Thoracic aorta endothelial cell (primary cell): ENCODE measurements around the gene NECTIN1.

GRCh38 chr11:119112058-119112759, 5.1 kb downstream of the C2CD2L start:
- CAGE, long polyA plus RNA: no peak

DNA sequence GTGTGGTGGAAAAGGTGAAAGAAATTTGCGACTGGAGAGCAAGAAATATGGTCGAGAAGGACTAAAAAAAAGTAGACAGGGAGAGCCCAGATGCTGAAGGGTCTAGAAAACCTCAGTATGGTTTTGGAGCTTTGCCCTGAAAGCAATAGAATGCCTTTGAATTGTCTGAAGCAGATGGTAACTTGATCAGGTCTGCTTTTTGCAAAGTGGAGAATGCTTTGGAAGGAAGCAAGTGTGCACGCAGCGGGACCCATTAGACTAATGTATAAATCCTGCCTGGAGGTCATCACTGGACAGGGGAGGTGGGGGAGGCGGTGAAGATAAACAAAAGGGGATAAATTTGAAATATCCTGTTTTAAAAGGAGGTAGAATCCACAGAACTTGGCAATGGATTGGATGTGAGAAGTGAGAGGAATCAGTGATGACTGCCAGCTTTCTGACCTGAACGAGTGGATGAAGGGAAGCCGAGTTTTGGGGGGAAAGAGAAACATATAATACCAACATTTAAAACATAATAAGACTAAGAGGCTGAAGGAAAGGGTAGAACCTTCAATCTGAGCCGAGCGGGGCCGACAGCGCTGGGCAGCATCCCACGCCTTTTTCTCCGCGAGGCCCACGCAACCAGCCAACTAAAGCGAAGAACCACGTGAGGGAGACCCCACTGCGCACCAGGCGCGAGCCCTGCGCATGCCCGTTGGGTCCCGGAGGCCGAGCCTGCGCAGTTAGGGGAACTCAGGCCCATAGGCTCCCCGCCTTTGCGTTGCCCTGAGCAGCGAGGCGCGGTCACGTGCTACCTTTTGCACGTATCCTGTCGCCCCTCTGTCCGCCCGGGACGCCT, 544 bp upstream of the HINFP start:
- CAGE, long polyA plus RNA: no peak

DNA sequence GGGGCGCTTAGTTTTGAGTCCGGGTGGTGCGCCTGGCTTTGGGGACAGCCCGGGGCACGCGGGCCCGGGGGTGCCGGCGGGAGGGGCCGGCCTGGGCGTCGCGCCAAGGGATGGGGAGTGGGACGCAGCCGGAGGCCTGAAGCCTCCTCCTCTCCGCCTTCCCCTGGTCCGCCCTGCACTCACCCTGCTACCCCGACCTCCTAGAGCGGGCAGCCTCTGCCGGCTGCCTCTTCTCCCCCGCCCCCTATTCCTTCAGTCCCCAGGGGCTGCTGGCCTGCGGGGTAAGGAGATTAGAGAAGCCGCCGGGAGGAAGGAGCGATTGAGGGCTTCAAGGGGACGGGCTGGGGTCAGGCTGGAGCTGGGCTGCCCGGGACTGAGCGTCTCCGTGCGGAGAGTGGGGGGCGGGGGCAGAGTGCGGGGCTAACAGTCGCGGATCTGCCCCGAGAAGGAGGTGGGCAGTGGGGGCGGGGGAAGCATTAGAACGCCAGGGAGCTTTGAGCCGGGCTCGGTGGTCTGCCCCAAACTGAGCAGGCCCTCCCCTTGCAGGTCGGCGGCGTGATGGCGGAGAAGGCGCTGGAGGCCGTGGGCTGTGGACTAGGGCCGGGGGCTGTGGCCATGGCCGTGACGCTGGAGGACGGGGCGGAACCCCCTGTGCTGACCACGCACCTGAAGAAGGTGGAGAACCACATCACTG, 703 bp downstream of the ABCG4 start:
- CAGE, long polyA plus RNA: no peak

- CAGE, long polyA plus RNA: no peak
Observed at GRCh38 chr11:119300122-119300963, 16.6 kb downstream of the MCAM start.

- CAGE, long polyA plus RNA: no peak
Observed at GRCh38 chr11:119318554-119319434, 1.9 kb upstream of the MCAM start.

GRCh38 chr11:119335414-119336356, 1.4 kb downstream of the RNF26 start:
- CAGE, long polyA plus RNA: no peak

DNA sequence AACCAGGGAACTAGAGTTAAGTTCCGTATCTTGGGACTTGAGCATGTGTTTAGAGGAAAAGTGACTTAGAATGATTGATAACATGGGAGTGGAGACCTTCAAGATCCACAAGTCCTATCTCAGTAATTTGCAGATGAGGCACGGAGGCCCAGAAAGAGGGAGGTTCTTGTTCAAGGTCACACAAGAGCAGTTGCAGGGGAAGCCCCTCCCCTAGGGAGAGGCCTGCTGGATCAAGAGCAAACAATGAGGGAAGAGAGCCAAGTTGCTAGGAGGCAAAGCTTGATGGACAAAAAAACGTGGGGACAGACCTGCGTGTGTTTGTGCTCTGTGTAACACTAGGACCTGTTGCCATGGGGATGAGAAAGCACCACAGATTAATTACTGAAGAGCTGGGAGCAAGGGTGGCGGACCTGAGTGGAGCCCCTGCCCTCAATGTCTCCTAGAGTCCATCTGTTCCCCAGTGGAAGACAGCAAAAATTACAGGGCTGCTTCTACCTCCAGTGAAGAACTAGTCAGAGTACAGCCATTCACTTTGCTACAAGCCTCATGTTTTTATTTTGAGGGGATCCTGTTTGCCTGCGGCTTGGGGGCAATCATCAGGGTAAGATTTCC, 6.4 kb upstream of the MFRP start:
- CAGE, long polyA plus RNA: no peak

DNA sequence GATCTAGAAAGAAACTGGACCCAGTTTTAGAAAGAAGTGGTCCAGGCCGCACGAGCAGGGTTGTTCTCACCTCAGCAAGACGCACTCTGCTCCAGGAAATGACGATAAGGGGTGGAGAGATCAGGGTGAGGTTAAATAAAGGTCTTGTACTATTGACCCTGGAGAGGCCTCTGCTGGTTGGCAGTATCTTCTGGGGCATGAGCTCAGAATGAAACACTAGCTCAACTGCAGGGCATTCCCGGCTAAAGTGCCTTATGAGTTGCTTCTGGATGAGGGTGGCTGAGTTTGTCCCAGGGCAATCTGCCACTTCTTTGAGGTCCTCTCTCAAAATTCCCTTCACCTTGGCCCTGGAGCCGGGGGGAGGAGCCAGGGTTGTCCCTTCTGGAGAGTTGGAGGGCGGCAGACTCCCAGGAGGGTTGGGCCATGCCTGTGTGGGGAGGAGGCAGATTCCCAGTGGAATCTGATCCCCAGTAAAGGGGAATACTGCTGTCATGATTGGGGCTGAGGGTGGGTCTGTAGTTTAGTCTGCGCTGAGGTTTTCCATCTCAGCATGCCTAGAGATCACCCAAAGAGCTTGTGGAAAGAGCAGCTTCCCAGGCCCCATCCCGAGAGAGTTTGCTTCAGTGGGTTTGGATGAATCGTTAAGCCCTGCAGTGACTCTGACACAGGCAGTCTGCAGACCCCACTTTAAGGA, 10.8 kb downstream of the USP2 start:
- CAGE, long polyA plus RNA: no peak

- CAGE, long polyA plus RNA: no peak
Observed at GRCh38 chr11:119461184-119461854, 38.3 kb upstream of the THY1 start.

- CAGE, long polyA plus RNA: no peak
Observed at GRCh38 chr11:119677281-119678021, 51.5 kb downstream of the NECTIN1 start.

DNA sequence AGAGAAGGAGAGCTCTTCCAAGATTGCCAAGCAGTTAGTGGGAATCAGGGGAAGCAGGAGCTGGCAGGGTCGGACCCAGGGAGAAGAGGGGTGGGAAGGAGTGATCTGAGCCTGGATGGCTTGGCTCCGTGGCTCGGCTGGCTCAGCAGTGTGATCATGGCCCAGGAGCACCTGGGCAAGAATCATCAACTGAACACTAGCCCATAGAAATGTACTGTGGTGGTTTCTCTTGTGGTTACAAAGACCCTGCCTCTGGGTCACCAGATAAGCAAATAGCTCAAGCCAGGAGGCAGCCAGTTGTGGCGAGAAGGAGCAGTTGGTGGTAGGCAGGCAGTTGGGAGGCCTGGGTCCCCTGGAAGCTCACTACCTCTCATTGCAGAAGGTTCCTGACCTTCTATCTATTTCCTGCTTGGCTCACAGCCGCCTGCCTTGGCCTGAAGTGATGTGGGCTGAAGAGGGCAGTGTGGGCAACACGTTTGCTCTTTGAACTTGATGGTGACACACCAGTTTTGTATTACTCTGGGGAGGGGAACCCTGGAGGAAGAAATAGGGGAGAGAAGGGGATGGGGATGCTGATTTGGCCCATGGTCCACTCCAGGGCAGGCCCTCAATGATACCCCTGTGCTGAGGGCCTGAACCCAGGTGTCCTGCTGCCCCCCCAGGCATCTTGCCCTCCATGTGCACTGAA, 34.7 kb downstream of the NECTIN1 start:
- CAGE, long polyA plus RNA: no peak

- CAGE, long polyA plus RNA: no peak
Observed at GRCh38 chr11:119729075-119729684, at the start of gene NECTIN1. Gene NECTIN1 (minus strand): TSS chr11:119729200.

- CAGE, long polyA plus RNA: no peak
Observed at GRCh38 chr11:119892363-119892915, 163.4 kb upstream of the NECTIN1 start.

- CAGE, long polyA plus RNA: no peak
Observed at GRCh38 chr11:120137125-120137749, 676 bp downstream of the TRIM29 start.

- CAGE, long polyA plus RNA: no peak
Observed at GRCh38 chr11:120211234-120211948, 559 bp downstream of the OAF start.

DNA sequence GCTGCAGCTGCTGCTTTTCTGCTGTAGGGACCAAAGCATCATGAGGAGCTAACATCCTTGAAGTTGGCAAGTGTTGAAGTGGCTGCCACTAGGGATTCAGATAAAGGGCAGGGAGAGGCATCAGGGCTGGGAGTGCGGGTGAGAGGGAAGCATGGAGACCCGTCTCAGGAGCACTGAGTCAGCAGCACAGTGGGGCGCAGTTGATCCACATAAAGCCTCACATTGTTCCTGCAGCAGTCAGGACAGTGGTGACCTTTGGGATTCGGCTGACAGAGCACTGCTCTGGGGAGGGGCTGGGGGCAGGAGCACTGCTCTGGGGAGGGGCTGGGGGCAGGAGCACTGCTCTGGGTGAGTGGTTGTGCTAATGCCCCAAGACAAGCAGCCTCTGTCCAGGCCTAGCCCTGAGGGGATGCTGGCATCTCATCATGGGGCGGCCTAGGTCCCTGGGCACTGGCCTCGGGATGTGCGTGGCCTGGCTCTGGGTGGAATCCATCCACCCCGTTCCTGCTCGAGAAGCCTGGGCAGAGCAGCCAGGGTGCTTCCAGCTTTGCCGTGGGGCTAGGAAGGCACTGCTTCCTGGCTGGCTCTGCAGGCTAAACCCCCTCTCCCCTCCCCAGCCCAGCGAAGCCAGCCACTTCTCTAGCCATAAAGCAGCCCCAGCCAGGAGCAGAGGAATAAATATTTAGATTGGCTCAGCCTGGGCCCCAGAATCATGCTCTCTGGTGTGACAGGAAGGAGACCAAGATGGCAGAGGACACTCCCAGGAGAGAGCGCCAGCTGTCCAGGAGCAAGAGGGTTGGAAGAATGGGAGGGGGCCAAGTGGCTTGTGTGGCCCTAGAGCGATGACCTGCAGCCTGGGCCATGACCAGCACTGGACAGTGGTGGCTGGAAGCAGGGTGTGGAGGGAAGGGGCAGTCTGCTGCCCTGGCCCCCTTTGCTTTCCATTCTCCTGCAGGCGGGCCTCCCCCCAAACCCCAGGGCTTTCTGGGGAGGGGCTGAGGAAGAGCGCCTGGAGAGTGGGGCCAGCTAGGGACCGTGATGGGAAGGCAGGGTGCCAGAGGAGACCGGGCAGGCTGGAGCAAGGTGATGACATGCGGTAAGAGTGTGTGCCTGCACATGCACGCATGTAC, 7.4 kb downstream of the OAF start:
- CAGE, long polyA plus RNA: no peak

DNA sequence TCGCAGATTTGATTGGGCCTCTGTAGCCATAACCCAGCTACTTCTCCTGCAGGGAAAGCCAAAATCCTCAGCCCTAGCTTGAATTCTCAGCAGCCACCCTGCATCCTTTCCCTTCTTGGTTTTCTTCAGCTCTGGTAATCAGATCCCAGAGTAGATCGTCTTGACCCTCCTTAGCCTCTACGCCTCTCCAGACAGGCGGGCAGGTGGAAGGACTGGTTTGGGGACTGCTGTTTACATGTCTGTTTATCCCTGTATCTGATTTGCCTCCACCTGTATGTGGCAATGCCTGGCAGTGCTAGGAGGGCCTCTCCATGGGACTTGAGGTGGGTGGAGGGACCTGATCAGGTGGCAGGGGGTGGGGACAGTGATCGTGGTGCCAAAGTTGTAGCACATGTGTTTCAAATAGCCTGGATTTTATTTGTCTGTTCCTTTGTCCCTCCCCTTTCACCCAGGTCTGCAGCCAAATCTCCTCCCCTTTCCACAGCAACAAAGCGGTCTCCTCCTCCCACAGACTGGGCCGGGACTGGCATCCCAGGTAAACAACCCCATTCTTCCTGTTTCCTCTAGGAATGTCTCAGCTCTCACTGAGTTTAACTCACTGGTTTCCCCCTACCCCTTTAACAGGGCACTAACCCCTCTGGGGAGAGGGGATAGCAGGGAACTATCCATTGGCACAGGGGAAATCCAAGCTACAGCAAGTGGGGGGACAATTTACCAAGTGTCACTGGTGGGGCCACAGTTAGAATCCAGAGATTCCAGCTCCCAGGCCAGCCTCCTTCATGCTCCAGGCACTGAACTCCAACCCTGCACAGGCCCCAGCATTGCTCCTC, 23.1 kb upstream of the TLCD5 start:
- CAGE, long polyA plus RNA: no peak

DNA sequence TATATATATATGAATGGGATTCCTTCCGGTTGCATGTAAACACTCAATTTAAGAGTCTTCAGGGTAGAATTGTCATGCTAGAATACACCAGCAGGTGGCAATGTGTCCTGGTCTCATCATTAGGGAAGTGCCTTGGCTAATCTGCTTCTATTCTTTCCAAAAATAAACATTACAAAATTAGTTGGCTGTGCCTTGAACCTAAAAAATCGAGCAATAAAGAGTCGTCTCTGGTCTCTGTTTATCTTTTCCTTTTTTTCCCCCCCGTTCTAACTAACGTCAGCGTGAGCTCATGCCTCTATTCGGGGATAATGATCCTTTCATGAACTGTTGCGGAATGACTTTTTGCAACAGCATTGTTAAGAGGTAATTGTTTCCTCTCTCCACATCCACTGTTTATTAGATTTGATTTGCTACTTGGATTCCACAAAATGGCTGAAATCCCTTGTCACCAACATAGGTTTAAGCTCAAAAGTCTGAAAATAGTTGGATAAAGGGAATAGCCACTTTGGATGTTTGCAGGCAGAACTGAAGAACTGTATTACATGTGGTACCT, 1.2 kb upstream of the ARHGEF12 start:
- CAGE, long polyA plus RNA: no peak

GRCh38 chr11:120459146-120459589, 52.4 kb upstream of the GRIK4 start:
- CAGE, long polyA plus RNA: no peak

GRCh38 chr11:120468791-120469687, 42.5 kb upstream of the GRIK4 start:
- CAGE, long polyA plus RNA: no peak